Mononuclear cell (primary cell): ENCODE measurements around the genes CARNS1 and RPS6KB2.

DNA sequence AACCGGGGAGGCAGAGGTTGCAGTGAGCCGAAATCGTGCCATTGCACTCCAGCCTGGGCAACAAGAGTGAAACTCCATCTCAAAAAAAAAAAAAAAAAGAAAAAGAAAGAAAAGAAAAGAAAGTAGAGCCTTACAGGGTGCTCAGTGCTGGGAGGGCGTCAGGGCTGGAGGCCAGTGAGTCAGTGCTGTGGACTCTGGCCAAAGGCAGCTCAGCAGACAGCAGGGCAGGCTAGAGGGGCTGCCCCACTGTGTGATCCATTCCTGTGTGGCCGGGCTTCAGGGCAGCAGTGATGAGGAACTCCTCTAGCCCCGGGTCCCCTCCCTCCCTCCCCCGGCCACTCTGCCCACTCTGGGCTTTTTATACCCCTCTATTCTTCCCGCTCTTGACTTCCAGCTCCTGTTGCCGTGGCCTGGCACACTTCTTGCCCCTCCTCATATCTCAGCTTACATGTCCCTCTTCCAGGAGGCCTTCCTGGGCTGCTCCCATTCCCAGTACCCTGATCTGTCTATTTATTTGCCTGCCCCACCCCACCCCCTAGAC, 10.0 kb downstream of the SYT12 start:
- RRBS = no CpG with 5 or more reads among the region's 9 CpGs

DNA sequence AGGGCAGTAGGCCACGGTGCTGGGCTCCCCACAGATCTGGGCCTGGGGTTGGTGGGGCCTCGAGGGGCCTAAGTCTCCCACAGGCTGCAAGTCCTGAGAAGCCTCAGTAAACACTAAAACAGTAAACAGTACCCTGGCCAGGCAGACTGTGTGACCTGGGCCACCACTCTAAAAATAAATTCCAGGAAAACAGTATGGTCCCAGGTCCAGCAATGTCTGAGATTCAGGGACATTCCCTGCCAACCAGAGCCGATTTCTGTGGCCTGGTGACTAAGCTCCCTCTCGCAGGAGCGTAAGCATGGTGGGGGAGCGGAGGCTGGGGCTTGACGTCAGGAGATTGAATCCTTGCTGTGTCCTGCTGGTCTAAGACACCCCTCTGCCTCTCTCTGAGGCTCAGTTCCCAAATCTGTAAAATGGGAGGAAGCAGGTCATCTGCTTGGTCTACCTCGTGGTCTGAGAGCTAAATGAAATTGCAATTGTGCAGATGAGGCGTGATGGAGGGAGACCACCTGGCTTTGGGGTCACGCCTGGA, 2.1 kb upstream of the RHOD start:
- RRBS = no CpG with 5 or more reads among the region's 10 CpGs

GRCh38 chr11:67120798-67121704, 2.0 kb downstream of the KDM2A start:
- RRBS = no CpG with 5 or more reads among the region's 10 CpGs

- RRBS = no CpG with 5 or more reads among the region's 2 CpGs
Measured at GRCh38 chr11:67181536-67181944, 62.5 kb downstream of the KDM2A start.

- RRBS = no CpG with 5 or more reads among the region's 6 CpGs
Measured at GRCh38 chr11:67239592-67239900, 26.7 kb upstream of the GRK2 start.

DNA sequence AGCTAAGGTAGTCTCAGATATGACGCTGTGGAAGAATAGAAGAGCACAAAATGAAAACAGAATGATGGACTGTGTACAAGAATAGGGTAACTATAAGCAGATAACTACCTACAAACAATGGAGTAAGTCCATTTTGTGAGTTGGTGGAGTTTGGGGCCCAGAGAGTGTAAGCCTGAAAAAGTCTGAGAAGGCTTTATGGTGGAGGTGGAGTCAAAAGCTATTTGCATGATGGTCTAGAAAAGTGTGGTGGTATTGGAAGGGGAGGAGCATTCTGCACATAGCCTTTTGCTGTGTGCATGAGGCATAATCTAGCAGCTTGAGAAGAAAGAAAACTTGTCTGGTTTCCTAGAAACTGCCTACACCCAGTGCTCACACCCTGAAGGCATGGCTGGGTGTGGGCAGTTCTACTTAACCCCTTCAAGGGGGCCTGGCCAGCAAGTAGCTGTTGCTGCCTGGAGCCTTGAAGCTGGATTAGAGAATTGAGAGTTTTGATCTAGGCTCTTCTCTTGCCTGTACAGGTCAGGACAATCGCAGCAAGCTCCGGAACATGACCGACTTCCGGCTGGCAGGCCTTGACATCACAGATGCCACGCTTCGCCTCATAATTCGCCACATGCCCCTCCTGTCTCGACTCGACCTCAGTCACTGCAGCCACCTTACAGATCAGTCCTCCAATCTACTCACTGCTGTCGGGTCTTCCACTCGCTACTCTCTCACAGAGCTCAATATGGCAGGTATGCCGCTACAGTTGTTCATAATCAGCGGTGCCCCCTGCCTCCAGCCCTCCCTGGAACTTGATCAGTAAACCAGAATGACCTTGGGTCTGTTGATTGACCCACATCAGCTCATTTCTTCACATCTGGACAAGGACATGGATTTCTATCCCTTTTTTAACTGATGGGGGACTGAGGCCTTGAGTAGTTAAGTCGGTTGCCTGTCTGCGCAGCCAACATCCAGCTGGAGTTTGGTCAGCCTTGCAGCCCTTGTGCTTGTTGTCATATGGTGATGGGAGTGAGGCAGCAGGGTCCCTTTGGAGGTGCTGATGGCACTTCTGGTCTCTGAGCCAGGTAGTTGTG, 12.2 kb upstream of the GRK2 start:
- RRBS = no CpG with 5 or more reads among the region's 16 CpGs

DNA sequence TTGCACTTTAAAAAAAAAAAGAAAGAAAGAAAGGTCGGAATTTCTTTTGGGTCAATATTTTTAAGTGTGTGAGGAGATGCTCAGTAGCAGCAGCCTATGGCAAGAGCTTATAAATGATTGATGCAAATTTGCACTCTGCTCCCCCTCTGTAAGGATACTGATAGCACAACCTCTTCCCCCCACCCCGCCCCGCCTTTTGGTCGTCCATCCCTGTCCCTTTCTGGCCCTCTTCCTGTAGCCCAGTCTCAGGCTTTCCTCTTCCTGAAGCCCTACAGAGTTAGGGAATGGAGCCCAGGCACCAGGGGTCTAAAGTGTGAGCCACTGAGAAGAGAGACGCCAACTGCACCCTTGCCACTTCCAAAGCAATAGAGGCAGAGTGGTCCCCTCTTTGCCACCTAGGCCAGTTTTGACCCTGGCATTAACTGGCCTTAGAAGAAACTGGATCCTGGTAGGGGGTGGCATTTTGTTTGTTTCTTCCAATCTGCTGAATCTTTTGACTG, 9.9 kb upstream of the GRK2 start:
- RRBS = no CpG with 5 or more reads among the region's 5 CpGs

DNA sequence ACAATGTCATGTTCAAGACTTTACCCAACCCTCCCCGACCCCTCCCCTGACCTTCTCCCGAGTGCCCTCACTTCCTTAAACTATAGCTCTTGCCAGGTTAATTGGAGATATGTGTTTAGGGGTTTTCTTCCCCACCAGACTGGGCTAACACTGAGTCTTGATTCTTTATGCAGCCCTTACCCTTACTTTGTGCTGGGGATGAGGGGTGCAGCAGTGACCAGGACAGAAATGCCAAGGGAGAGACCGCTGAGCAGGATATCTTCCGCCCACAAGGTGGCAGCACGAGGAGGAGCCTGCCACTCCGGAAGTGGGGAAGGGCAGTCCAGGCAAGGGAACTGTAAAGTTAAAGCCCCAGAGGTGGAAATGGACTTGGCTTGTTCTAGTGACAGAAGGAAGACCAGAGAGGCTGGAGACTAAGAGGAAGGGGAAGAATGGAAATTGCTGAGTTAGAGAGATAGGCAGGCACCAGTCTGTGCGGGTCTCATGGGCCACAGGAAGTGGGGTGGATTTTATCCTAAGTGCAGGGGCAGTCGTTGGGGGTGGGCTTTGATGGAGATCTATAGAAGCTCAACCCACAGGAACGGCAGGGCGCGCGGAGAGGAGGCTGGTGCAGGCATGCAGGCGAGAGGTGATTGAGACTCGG, 3.6 kb upstream of the GRK2 start:
- RRBS = no CpG with 5 or more reads among the region's 14 CpGs

GRCh38 chr11:67287382-67288097, 1.6 kb upstream of the ANKRD13D start:
- RRBS = 20% methylated on average over 2 of the region's 13 CpGs

DNA sequence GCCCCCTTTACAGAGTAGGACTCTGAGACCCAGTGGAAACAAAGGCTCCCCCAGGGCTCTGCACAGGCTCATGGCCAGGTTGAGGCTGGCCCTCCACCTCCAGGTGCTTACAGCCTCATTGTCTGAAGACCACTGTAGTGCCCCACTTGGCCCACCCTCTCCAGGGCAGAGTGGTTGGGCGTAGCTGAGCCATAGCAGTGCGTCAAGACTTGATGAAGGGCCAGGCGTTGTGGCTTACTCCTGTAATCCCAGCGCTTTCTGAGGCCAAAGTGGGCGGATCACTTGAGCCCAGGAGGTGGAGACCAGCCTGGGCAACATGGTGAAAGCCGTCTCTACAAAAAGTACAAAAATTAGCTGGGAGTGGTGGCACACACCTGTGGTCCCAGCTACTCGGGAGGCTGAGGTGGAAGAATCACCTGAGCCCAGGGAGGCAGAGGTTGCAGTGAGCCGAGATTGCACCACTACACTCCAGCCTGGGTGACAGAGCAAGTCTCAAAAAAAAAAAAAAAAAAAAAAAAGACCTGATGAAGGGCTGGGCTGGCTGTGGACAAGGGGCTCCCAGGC, 1.8 kb downstream of the ANKRD13D start:
- RRBS = no CpG with 5 or more reads among the region's 8 CpGs

GRCh38 chr11:67306808-67307330, 3.5 kb downstream of the SSH3 start:
- RRBS = no CpG with 5 or more reads among the region's 15 CpGs

- RRBS = no CpG with 5 or more reads among the region's 12 CpGs
Measured at GRCh38 chr11:67345861-67346986, 7.1 kb downstream of the POLD4 start.

DNA sequence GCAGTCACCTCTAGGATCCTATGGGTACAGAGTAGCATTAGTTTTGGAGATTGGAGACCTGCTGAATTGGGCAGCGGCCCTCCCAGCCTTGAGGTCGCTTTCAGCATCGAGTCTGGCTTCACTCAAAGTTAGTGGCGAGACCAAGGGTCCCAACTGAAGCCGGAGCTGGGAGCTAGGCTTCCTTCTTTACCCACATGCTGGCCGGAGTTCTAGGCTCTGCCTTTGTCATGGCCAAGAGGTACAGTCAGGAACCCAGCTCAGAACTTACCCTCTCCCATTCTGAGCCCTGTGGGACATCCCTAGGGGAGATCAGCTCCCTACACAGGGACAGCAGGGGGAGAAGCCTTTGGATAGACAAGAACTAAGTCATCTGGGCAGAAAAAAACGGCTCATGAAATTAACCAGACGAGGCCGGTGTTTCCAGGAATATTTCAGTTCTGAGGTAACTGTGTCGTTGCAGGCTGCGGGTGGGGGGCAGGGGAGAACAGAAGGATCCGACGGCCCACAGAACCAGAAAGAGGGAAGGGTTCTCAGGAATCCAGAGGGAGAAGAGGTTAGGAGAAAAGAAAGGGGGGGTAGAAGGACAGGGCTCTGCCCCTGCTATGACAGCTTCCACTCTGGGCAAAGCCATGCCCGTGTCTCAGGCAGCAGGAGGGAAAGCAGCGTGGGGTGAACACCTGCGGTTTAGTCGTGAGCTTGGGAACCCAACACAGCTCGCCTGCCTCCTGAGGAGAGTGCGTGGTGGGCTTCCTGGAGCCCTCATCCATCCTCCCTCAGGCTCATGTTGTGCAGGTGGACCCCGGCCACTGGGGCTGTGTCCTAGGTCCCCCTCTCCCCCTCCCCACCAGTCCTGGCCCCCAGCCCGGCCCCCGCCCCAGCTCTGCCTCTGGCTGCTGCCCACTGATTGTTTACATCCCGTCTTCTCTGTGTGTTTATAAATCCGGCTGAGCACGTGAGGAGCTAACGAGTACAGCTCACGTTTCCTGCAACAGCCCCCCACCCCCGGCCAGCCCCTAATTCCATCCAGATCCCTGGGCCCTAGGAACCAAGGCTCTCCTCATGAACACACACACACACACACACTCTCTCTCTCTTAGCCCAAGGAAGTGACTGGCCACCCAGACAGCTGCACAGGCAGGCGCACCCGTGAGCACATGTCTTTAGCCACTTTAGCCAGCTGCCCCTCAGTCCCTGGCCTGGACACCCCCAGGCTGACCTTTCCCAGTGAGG, 3.4 kb downstream of the CLCF1 start:
- RRBS = 31% methylated on average over 9 of the region's 30 CpGs

DNA sequence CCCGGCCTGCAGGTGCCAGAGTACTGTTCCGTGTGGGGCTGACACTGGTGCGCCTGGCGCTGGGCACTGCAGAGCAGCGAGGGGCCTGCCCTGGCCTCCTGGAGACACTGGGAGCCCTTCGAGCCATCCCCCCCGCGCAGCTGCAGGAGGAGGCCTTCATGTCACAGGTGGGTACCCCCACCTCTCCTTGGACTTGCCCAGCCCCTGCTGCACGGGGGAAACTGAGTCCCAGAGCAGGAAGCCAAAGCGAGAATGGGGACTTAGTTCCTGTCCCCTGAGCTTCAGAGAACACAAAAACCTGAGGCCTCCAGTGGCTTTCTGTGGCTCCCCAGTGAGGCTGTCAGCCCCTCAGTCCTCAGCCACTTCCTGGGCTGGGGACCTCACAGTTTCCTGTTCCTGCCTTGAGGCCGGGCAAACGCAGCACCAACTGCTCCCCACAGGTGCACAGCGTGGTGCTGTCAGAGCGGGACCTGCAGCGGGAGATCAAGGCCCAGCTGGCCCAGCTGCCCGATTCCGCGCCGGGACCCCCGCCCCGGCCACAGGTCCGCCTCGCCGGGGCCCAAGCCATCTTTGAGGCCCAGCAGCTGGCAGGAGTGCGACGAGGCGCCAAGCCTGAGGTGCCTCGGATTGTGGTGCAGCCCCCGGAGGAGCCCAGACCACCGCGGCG, 5.2 kb downstream of the TBC1D10C start:
- RRBS = 3% methylated on average over 8 of the region's 32 CpGs

GRCh38 chr11:67415156-67415895, at the start of gene CARNS1:
TSS of gene CARNS1 (plus strand) at chr11:67415678.
- RRBS = 4% methylated on average over 42 of the region's 70 CpGs

- RRBS = 1% methylated on average over 23 of the region's 55 CpGs
Measured at GRCh38 chr11:67428035-67428698, at the start of gene RPS6KB2. TSS of gene RPS6KB2 (plus strand) at chr11:67428494.

- RRBS = no CpG with 5 or more reads among the region's 30 CpGs
Measured at GRCh38 chr11:67434953-67435795, 2.3 kb downstream of the PTPRCAP start.

DNA sequence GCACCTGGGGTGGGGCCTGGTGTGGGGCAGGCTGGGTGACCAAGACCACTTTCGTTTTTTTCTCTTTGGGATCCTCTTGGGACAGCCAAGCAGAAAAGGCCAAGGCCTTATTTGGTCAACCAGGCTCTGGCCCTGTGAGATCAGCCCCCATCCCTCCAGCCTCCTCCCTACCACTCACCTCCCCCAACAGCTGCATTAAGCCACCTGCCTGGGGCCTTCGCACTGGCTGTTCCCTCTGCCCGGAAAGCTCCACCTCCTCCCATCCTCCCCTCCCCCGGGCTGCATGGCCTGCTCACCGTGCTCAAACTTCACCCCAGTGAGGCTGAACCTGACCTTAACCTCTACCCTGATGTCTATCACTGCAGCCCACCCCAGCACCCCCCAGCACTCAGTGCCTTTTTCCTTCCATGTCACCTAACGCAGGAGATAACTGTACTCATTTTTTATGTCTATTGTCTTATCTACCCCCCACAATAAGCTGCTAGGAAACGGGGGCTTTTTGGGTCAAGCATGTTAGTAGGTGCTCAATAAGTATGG, 1.0 kb downstream of the PTPRCAP start:
- RRBS = no CpG with 5 or more reads among the region's 7 CpGs

GRCh38 chr11:67476647-67477111, 6.1 kb upstream of the AIP start:
- RRBS = no CpG with 5 or more reads among the region's 11 CpGs

DNA sequence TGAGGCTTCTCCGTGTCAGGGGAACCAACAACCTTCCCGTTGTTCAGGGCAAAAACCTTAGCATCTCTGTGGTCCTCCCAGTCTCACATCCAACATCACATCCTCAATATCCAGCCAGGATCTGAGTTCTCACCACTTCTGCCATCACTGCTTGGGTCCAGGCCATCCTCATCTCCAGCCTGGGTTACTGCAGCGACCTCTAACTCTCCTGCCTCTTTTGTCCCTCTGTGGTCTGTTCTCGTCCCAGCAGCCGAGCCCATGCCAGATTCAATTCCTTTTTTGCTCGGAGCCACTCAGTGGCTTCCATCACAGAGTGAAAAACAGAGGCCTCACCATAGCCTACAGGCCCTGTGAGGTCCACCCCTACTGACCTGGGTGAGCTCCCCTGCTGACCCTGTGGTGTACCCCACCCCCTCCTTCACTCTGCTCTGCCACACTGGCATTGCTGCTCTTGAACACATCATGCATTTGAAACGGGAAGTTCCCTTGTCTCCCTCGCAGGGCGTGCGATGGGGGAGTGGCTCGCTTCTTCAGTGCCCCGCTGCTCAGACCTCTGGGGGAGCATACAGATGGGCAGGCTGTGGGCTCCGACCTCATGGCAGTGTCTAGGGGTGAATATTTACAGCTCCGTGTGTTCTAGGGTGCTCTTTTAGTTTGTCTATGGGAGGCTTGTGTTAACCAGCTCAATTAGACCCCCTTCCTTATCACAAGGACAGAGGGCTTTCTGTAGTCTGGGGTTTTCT, 2.0 kb downstream of the AIP start:
- RRBS = no CpG with 5 or more reads among the region's 14 CpGs